Body of pancreas (tissue), 2 donors: Measurements from ENCODE around the genes MARVELD1, CUTC, BLOC1S2 and PKD2L1.

DNA sequence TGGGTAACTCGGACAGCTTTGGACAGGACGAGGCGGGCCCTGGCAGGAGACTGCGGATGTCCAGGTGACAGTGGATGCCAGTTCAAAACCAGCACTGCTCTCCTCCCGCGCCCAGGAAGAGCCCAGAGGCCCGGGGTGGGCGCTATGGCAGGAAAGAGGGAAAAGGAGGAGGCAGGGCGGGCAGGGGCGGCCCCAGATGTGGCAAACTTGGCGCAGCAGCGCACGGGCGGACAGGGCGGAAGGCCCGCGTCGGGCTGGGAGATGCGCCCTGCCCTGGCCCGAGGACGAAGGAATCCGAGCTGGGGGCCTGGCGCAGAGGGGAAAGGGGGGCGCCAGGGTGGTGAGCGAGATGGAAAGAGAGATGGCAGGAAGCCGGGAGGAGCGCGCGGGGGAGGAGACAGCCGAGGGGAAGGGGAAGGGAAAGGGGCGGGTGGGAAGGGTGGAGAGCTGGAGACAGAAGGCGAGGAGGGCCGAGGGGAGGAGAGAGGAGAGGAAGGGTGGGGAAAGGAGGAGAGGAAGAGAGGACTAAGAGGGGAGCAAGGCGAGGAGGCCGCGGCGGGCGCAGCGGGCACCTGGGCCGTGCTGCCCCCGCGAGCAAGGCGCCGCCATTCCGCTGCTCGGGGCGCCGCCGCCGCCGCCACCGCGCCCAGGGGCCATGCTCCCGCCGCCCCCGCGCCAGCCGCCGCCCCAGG lies at the start of gene MARVELD1:
MARVELD1 (plus strand) TSS at position 509 of the 692 bp plus-strand sequence.
- PRO-cap, result unidirectional peak, plus-strand start at position 233 of the sequence; bidirectional peak, plus-strand start at position 484 of the sequence, minus-strand start at position 393 of the sequence
- RAMPAGE, long total RNA, 2 experiments, result no peak in any of the 2 experiments

DNA sequence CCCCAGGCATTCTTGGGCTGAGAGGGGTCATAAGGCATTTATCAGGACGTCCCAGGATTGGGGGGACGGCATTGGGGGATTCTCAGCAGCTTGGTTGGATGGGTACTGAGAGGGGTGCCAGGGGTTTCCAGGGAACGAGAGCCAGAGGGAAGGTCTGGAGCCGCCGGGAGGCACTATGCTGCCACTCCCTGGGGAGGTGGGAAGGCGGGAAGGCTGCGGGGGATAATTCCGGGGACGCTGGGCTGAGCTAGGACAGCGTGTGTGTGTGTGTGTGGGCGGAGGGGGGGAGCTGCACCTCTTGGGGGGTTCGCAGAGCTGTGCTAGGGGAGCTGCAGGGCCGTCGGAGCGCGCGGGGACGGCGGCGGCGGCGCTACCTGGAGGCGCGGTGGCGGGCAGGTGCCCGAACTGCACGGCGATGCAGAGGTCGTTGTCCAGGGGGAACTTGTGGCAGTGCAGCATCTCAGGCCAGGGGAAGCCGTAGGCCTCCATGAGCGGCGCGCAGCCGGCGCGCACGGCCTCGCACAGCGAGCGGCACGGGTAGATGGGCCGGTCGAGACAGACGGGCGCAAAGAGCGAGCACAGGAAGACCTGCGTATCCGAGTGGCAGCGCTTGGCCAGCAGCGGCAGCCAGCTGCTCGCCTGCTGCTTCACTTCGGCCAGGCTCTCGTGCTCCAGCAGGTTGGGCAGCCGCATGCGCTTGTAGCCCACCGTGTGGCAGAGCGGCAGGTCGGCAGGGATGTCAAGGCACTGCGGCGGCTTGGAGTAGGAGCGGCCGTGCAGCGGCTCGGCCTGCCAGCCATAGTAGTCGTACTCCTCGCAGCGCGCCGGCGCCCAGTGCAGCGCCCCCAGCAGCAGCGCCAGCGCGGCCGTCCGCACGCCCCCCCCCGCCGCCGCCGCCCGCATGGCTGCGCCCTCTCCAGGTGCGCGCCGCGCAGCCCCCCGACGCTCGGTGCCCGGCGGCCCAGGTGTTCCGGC lies 581 bp downstream of the SFRP5 start:
- PRO-cap, result bidirectional peak, plus-strand start at position 184 of the sequence, minus-strand start outside the sequence; bidirectional peak, plus-strand start at position 558 of the sequence, minus-strand start at position 426 of the sequence; bidirectional peak, plus-strand start at position 747 of the sequence, minus-strand start at position 654 of the sequence; unidirectional peak, minus-strand start at position 807 of the sequence
- RAMPAGE, long total RNA, 2 experiments, result no peak in any of the 2 experiments

DNA sequence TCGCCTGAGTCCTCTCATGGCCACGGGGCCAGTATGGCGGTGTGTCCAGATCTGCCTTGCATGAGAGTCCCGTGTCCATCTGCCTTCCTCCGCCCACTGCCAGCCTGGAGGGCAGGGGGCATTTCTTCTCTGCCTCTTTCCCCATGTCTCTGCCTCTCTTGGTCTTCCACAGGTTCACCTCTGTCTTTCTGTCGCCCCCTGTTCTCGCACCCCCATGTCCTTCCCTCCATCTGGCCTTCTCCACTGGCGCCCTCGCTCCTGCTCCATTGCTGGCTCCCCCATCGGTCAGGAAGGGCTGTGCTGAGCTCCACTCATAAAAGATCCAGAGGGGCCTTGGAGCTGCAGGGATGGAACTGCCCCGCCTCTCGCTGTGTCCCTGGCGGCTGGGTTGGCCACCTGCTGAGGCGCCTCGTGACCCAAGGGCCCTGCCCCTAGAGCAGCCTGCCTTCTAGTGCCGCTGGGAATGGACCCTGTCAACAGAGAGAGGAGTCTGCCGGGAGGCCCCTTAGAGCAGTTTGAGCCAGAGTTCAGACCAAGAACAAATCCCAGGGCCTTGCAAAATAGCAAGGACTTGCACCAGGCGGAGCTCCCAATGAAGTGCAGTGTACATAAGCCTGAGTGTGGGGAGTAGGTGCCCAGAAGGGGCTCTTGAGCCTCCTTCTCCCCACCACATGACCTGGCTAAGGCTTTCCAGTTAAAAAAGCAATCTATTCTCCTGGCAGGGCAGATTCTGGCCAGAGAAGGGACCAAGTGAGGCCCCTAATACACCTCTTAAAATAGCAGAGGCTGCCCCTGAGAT lies 42.0 kb downstream of the GOLGA7B start:
- PRO-cap, result no peak
- RAMPAGE, long total RNA, 2 experiments, result no peak in any of the 2 experiments

- PRO-cap, result no peak
- RAMPAGE, long total RNA, 2 experiments, result no peak in any of the 2 experiments
Measured at GRCh38 chr10:97926451-97926780, 76.8 kb downstream of the GOLGA7B start.

DNA sequence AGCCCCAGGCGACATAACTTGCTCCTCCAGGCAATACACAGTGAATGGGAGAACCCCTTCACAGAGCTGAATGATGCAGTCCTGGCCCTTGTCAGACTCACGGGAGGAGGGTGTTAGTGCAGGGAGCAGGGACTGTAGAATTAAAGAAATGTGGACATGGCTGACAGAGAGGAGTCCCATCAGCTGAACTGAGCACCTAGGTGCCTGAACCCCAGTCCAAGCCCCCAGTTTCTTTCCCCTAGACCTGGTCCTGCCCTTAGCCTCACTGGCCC lies 809 bp upstream of the LOXL4 start:
- PRO-cap, result no peak
- RAMPAGE, long total RNA, 2 experiments, result no peak in any of the 2 experiments

DNA sequence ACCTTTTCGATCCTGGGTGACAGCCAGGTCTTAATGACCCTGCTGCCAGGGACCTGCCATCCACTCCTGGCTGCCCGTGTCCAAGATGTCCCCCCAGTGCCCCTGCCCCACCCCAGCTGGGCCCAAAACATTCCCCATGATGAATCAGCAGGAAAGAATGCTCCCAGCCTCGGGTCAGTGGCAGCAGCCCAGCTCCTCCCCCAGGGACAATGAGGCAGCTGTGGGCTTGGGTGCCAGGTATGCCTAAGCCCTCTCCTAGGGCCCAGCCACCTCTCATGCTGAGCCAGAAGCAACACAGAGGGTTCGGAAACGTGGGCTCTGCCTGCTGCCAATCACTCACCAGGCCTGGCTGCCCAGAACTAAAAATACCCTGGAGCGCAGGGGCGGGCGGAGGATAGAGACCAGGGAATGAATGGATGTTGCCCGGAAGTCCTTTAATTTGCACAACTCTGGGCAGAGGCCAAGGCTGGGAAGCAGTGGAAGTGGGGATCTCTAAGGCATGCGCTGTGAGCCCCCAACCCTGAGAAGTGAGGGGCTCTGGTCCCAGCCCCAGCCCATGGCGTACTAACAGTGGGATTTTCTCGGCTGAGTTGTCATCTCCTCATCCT lies 1.5 kb upstream of the LOXL4 start:
- PRO-cap, result bidirectional peak, plus-strand start at position 286 of the sequence, minus-strand start at position 98 of the sequence
- RAMPAGE, long total RNA, 2 experiments, result no peak in any of the 2 experiments

- PRO-cap, result no peak
- RAMPAGE, long total RNA, 2 experiments, result no peak in any of the 2 experiments
Measured at GRCh38 chr10:98365580-98366269, 49.3 kb downstream of the PYROXD2 start.

DNA sequence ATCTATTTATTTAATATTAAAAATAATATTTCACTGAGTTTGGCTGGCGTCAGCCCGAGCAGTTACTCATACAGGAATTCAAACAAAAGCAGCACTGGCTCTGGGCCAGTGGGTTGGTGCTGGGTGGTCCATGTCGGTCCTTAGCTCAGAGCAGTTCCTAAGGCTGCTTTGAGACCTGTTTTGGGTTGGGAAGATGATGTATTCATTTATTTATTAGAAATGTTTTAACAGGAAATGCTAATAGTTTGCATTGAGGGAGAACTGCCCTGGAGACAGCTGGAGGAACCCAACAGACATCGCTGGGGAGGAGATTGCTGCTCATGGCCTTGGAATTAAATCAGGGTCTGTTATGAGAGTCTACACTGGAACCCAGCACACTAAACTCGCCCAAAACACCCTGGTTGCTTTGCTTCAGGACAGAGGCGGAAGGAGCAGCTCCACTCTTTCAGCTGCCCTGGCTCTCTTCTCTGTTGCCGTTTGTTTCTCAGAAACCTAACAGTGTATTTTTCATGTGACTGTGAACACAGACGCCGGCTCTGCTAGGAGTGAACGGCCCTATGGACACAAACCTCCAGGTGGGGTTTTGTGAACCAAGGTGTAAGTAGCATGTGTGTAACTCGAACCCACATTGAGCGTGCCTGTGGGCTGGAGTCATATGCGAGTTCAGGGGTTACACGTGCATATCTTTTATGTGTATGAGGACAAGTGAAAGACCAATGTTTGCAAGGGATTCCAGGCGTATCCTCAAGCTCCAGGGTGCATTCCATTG lies 36.5 kb upstream of the GOT1 start:
- PRO-cap, result no peak
- RAMPAGE, long total RNA, 2 experiments, result no peak in any of the 2 experiments

- PRO-cap, result no peak
- RAMPAGE, long total RNA, 2 experiments, result no peak in any of the 2 experiments
Measured at GRCh38 chr10:99523259-99523962, 9.3 kb upstream of the NKX2-3 start.

GRCh38 chr10:99621834-99622203 lies 1.6 kb upstream of the SLC25A28 start:
- PRO-cap, result no peak
- RAMPAGE, long total RNA, 2 experiments, result no peak in any of the 2 experiments

GRCh38 chr10:99659617-99660515 lies 557 bp downstream of the ENTPD7 start:
- PRO-cap, result unidirectional peak, plus-strand start at chr10:99659754
- RAMPAGE, long total RNA, 2 experiments, result no peak in any of the 2 experiments

GRCh38 chr10:99731813-99733039 lies at the start of gene CUTC:
CUTC (plus strand) TSS chr10:99732234.
- PRO-cap, result bidirectional peak, plus-strand start at chr10:99732308, minus-strand start at chr10:99732093; bidirectional peak, plus-strand start at chr10:99732706, minus-strand start at chr10:99732483; unidirectional peak, minus-strand start at chr10:99732748; unidirectional peak, minus-strand start at chr10:99732896
- RAMPAGE, long total RNA, 2 experiments, result start-site peak on the plus strand in 2 of 2 experiments, at chr10:99732222-99732312 at its widest, 402 to 731 reads per replicate; start-site peak on the minus strand in 2 of 2 experiments, at chr10:99732095-99732127 at its widest, 49 to 77 reads per replicate

DNA sequence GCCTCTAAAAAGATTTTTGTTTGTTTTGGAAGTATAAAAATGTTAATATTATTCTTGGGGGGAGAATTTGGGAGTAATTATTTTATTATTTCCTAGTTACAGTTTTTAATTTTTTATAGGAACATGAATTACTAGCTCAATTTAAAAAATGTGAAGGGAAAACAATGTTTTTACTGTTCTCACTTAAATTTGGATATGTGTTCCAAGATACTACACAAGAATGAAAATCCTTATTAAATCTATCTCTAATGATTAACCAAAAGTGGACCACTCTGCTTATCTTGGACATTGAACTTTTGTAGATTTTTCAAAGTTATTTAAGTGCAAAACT lies 6.8 kb upstream of the ABCC2 start:
- PRO-cap, result no peak
- RAMPAGE, long total RNA, 2 experiments, result no peak in any of the 2 experiments

DNA sequence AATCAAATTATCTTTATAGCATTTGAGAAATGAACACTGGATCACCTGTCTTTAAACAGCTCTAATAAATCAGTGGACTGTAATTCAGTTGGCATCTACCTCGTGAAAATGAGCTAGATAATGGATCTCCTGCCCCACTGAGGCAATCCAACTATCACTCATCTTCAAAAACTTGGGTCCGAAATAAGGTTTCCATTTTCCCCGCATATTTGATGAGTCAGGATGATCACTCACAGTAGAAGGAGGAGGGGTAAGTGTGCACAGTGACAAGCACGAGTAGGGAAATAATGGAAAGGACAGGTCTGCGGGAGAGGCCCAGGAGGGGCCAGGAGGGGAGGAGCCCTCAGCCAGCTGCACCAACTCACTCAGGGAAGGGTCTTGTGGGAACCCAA lies 2.6 kb downstream of the ABCC2 start:
- PRO-cap, result no peak
- RAMPAGE, long total RNA, 2 experiments, result no peak in any of the 2 experiments

GRCh38 chr10:99929089-99930120 lies 80.3 kb downstream of the DNMBP start:
- PRO-cap, result unidirectional peak, plus-strand start at chr10:99929468
- RAMPAGE, long total RNA, 2 experiments, result no peak in any of the 2 experiments

GRCh38 chr10:99993923-99995317 lies 15.3 kb downstream of the DNMBP start:
- PRO-cap, result no peak
- RAMPAGE, long total RNA, 2 experiments, result no peak in any of the 2 experiments

DNA sequence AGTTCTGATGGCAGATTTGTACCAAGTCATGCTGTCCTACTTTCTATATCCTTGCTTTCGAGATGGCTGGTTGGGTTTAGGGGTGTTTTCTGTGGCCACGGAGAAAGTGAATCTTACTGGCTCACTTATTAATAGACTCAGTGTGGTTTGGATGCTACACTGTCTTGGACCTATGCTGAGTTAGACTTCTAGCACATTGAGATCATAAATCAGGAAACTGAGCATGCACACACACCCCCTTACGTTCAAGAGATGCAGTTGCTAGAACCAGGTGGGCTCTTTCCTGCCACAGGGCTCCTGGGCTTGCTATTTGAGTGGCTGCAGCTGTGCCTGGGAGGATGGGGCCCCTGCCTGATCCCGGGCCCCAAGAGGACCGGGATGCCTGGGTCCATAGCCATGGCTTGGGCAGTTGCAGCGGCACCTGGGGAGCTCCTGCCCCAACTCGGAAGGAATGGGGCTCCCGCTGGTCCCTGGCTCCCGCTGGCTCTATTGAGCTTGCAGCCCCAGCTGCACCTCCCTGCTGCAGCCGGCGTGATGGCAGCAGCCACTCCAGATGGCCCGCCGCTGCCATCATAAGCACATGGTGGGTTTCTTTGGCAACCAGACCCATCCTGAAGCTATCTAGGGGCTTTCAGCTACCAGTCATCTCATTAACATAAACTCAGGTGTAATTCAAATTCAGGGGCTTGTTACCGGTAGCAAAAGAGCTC lies 11.0 kb upstream of the DNMBP start:
- PRO-cap, result no peak
- RAMPAGE, long total RNA, 2 experiments, result no peak in any of the 2 experiments

GRCh38 chr10:100286539-100287369 lies at the start of gene BLOC1S2:
BLOC1S2 (minus strand) TSS chr10:100286680.
- PRO-cap, result bidirectional peak, plus-strand start at chr10:100286775, minus-strand start at chr10:100286678
- RAMPAGE, long total RNA, 2 experiments, result start-site peak on the minus strand in 2 of 2 experiments, at chr10:100286671-100286685 at its widest, 113 to 125 reads per replicate

- PRO-cap, result no peak
- RAMPAGE, long total RNA, 2 experiments, result no peak in any of the 2 experiments
Measured at GRCh38 chr10:100329982-100330231, at the start of gene PKD2L1. PKD2L1 (minus strand) TSS chr10:100330228.

DNA sequence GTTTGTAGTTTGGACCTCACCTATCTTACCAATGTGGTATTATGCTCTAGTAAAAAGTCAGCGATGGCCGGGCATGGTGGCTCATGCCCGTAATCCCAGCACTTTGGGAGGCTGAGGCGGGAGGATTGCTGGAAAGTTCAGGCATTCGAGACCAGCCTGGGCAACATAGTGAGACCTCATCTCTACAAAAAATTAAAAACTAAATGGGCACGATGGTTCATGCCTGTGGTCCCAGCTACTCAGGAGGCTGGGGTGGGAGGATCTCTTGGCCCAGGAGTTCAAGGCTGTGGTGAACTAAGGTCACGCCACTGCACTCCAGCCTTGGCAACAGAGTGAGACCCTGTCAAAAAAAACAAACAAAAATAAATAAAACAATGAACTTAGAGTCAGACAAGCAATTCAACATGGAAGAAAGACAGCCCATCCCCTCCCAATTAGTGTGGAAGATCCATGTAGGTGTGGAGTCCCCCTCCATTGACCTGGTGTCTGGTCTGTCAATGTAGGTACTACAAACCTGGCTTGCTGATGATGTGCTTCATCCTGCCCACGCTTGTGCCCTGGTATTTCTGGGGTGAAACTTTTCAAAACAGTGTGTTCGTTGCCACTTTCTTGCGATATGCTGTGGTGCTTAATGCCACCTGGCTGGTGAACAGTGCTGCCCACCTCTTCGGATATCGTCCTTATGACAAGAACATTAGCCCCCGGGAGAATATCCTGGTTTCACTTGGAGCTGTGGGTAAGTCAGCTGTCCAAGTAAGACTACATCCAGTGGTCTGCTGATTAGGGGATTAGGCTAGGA lies 9.2 kb downstream of the SCD start:
- PRO-cap, result no peak
- RAMPAGE, long total RNA, 2 experiments, result no peak in any of the 2 experiments